Gastroesophageal sphincter (tissue), 4 donors: ENCODE measurements around a stretch of chr6.

DNA sequence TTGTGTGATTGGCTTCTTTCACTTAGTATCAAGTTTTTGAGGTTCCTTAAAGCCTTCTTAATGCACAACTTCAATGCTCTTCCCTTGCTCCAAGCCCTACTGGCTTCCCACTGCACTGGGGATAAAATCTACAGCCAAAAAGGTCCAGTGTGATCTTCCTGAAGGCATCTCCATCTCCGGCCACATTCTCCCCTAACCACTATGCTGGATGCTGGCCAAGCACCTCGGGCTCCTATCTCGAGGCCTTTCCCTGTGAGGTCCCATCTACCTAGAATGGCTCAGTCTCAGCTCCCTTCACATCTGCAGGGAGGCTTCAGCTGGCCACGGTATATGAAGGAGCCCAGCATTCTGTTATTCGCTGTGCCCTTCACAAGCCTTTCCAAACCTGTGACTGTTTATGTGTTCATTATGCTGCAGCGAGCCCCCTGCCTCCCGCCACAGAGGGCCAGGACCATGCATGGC is 48.0 kb downstream of the CNKSR3 start:
- PRO-cap = no peak
- RAMPAGE, long total RNA, 4 experiments = no peak in any of the 4 experiments

- PRO-cap = no peak
- RAMPAGE, long total RNA, 4 experiments = no peak in any of the 4 experiments
These were observed 49.1 kb upstream of the SCAF8 start for GRCh38 chr6:154684035-154684518.

DNA sequence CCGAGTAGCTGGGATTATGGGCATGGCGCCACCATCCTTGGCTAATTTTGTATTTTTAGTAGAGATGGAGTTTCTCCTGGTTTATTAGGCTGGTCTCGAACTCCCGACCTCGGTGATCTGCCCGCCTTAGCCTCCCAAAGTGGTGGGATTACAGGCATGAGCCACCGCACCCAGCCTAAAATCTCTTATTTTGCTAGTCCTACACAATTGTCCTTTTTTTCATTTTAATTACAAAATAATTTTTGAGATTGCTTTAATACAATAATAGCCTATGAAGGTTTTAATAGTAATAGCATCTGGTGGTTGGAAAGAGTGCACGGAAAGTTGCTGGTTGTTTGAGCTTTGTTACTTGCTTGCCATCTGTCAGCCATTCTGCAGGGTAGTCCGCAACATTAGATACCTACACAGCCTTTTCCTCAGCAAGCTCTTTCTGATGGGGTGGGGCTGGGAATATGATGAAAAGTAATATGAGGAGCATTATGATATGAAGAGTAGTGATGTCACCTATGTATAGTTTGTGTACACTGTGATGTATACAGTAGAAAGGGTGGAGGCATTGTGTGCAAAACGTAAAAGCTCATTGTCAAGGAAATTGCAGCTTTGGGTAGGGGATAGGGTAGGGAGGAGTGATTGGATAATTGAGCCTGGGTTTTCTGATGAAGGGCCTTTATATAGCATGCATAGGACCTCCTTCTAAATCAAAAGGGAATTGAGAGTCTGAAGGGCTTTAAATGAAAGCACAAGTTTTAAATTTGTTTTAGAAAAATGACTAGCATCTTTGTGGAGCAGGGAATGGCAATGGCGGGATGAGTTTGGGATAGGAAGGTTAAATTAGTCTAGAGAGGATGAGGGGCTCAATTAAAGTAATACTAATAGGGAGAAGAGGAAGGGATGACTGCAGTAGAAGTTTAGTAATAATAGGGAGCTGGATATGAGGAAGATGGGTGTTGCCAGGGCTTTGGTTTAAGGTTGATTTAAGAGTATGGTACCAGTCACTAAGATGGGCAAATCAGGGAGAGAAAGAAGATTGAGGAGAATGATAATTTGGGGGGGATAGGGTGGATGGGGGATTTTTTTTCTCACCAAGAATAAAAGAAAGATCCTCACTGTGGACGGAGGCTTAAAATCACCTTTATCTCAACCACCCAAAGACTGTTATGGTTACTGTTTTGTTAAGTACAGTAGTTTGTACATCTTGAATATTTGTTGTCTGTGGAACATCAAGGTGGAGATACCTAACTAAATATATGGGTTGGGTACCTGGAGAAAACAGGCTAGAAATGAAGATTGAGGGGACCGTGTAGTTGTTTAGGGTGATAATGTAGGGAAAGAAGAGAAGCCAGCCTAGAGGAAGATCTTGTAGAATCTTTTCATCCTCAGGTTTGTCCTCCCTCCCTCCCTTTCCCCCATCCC is 16.4 kb downstream of the SCAF8 start:
- PRO-cap = no peak
- RAMPAGE, long total RNA, 4 experiments = start-site peak on the plus strand in 1 of 4 experiments, centred at position 861 of the sequence, 10 reads per replicate

DNA sequence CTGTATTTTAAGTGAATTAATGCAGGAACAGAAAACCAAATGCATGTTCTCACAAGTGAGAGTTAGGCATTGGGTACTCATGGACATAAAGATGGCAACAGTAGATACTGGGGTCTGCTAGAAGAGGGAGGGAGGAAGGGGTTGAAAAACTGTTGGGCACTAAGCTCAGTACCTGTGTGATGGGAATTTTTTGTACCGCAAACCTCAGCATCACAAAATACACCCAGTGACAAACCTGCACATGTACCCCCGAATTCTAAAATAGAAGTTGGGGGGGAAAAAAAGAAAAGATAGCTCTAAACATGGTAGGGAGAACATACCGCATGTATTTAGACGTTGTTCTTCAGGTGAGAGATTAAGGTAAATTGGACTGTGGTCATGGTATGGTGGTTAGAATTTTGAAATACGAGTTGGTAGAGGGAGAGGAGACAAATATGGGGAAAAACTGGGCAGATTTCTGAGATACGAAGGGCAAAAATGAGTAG is 38.4 kb downstream of the SCAF8 start:
- PRO-cap = no peak
- RAMPAGE, long total RNA, 4 experiments = no peak in any of the 4 experiments

DNA sequence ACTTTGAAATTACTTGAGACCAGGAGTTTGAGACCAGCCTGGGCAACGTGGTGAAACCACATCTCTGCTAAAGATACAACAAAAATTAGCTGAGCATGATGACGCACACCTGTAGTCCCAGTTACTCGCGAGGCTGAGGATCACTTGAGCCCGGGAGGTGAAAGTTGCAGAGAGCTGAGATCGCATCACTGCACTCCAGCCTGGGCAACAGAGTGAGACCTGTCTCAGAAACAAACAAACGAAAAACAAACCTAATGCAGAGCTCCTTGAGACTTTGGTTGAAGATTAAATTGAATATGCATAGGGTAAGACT is 80.8 kb downstream of the SCAF8 start:
- PRO-cap = no peak
- RAMPAGE, long total RNA, 4 experiments = no peak in any of the 4 experiments

DNA sequence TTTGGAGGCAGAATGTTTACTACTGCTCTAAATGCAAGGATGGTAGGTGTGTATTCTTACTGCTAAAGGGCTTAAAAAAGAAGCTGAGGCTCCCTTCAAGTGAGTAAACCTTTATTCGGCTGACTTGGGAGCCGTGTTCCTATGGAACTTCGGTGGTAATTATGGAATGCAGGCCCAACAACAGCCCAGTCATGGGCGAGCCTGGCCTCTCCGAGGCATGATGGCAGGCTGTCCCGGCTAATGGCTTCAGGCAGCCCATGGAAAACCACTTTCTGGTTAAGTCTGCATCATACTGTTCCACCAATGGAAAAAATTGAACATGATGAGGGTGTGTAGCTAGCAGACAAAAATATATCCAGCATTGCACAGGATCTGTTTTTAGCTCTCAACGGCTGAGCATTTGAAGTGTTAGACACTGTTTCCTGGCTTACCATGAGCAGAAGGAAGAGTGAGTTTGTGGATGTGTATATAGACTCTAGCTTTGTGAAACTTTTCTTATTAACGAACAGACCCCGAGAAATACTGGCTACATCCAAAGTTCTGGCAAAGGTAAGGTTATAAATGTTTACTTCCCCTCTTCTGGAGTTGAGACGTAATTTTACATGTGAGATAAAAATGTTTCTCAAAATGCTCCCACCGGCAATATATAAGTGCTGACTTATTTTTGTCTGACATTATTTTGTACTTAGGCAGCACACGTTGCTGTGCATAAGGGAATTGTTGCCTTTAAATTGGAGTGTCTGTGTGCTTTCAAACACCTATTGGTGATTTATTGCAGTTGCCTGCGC is 111.7 kb downstream of the TIAM2 start:
- PRO-cap = no peak
- RAMPAGE, long total RNA, 4 experiments = no peak in any of the 4 experiments

- PRO-cap = no peak
- RAMPAGE, long total RNA, 4 experiments = no peak in any of the 4 experiments
These were observed 78.9 kb upstream of the ARID1B start for GRCh38 chr6:156698058-156698813.

DNA sequence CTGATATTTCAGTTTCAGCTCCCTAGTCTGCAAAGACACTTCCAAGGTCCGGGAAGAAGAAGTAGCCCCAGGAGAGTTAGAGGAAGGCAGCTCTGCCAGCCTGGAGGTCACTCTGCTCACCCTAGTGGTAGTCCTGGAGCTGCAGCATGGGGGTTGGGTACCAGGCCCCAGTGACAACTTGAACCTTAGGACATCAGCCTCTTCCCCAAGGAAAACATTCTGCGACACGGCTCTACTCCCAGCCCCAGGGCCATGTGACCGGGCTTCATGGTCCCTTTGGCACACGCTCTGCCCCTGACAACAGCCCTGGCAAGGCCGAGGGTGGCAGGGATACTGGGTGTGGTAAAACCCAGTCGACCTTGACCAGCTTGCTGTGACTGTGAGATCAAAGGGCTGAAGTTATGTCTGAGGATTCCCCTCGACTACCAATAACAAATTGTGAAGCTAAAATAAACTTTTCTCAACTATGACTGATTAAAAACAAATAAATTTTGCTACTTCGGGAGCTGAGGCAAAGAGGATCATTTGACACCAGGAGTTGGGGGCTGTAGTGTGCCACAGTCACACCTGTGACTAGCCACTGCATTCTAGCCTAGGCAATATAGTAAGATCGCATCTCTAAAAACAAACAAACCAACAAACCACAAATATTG is 24.4 kb upstream of the ARID1B start:
- PRO-cap = no peak
- RAMPAGE, long total RNA, 4 experiments = no peak in any of the 4 experiments

DNA sequence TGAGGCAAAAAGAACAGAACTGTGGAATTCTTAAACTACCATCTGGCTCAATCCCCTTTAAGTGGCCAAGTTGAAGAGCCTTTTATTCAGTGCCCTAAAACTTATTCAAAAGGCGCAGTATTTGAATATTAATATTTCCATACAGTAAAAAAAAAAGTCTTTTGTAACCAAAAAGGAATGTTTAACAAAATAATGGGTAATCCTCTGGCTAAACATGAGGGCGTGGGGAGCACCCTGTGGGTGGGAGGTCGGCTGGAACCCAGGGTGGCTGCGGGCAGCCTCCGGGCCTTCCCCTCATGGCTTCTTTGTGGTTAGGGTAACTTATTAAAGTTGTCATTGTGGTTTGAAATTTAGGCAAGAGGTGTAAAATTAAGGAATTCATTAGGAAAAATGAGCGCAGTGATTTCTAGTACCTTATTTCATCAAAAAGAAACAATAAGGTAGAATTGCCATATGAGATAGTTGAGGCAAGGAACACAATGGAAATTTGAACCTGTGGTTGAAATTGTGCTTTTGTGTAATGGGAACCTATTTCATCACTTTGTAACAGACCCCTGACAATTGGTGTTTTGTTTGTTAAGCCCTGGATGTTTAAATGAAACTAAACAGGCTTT is 2.7 kb upstream of the ARID1B start:
- PRO-cap = no peak
- RAMPAGE, long total RNA, 4 experiments = no peak in any of the 4 experiments

GRCh38 chr6:156778519-156779097 is 1.4 kb downstream of the ARID1B start:
- PRO-cap = bidirectional peak, plus-strand start at chr6:156778944, minus-strand start at chr6:156778768
- RAMPAGE, long total RNA, 4 experiments = no peak in any of the 4 experiments

GRCh38 chr6:156826158-156826972 is 49.2 kb downstream of the ARID1B start:
- PRO-cap = no peak
- RAMPAGE, long total RNA, 4 experiments = no peak in any of the 4 experiments

DNA sequence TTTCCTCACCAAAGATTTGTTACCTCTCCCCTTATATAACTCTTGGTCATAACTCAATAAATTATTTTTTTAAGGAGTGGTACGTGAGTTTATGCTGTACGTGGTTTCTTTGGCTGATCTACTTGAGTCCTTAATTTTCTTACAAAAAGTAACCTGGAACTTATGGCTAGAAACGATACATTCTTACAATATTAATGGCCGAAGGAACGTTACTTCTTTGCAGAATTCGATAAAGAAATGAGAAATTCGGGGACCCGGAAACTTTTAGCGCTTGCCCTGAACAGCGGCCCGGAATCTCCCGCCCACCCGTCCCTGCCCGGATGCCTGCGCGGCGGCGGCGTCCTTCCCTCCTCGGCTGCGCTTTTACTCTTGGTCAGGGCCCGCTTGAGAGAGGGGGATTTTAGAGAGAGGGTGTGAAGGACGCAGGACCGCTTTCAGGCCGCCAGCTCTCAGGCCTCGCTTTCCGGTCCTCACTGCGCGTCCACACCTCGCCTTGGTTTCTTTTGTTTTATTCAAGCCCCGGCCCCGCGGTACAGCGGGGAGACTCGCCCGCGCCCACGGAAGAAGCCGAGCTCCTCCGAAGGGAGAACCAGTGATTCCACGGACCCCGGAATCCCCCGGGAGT is 243.7 kb downstream of the ARID1B start:
- PRO-cap = bidirectional peak, plus-strand start at position 397 of the sequence, minus-strand start at position 225 of the sequence
- RAMPAGE, long total RNA, 4 experiments = no peak in any of the 4 experiments

- PRO-cap = no peak
- RAMPAGE, long total RNA, 4 experiments = no peak in any of the 4 experiments
These were observed 203.6 kb downstream of the TMEM242 start for GRCh38 chr6:157119484-157120264.

GRCh38 chr6:157134262-157134844 is 189.0 kb downstream of the TMEM242 start:
- PRO-cap = no peak
- RAMPAGE, long total RNA, 4 experiments = no peak in any of the 4 experiments

- PRO-cap = unidirectional peak, minus-strand start at chr6:157244292
- RAMPAGE, long total RNA, 4 experiments = no peak in any of the 4 experiments
These were observed 79.2 kb downstream of the TMEM242 start for GRCh38 chr6:157244074-157244607.

DNA sequence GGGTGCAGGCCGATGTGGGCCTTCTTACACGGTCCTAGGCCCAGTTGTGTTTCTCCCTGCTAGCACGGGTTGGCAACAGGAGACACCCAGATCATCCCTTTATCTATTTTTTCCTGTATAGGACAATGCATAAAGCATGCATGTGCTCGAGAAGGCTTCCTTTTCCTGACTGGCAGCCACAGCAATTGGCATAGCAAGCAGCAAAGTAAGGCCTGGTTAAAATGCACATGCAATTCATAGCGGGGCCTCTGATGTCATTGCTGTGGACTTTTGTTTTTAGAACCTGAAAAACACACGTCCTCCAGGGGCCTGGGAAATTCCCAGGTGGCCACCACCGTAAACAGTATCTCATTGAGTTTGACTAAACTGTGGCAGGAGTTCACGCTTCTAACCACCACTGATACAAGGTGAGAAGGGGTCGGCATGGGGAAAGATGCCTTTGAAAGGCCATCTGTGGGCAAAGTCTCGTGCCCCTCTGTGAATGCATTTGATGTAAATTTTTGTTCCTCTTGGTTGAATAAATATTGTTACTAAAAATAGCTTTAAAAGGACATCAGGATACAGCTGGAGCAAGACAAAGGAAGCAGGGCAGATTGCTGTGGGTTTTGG is 80.0 kb downstream of the ZDHHC14 start:
- PRO-cap = no peak
- RAMPAGE, long total RNA, 4 experiments = no peak in any of the 4 experiments

GRCh38 chr6:157649769-157650628 is 173.0 kb upstream of the SNX9 start:
- PRO-cap = no peak
- RAMPAGE, long total RNA, 4 experiments = no peak in any of the 4 experiments

DNA sequence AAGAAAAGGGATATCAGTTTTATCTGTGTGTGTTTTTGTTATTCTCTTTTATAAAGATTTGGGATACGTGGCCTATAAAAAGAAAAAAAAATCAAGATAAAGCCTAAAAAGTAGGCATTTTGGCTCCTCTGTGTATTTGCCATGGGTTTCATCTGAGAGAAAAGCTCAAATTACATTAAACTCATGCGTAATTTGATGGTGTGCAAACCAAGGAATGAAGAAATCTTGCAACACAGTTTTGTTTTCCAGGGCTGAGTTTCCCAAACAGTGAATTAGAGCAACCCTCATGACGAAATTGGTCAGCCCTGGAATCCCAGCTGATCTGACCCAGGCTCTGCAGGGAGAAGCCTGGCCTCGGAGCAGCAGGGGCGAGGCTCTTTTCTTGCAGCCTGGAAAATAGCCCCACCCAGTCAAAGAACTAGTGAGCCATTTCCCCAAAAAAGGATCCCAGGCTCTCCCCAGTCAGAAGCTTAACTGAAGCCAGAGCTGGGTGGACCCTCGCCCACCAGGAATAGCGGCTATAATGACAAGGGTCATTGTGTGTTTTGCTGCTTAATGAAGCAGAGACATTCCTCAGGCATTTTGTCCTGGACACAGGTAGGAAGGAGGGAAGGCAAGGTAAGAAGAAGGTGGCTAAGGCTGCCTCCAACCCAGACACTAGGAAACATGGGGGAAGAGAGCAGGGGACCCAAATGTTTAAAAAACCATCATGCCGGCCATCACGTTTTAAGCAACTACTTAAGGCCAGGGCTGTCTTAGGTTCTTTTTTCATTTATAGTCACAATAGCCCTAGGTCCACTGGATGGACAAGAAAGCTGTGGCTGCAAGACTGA is 107.2 kb upstream of the SNX9 start:
- PRO-cap = no peak
- RAMPAGE, long total RNA, 4 experiments = start-site peak on the plus strand in 1 of 4 experiments, centred at position 457 of the sequence, 14 reads per replicate

GRCh38 chr6:157755679-157756124 is 67.3 kb upstream of the SNX9 start:
- PRO-cap = no peak
- RAMPAGE, long total RNA, 4 experiments = no peak in any of the 4 experiments

GRCh38 chr6:157839655-157840135 is 16.6 kb downstream of the SNX9 start:
- PRO-cap = no peak
- RAMPAGE, long total RNA, 4 experiments = no peak in any of the 4 experiments